Calu3 (cell line): ENCODE data around the gene BRD3OS.

DNA sequence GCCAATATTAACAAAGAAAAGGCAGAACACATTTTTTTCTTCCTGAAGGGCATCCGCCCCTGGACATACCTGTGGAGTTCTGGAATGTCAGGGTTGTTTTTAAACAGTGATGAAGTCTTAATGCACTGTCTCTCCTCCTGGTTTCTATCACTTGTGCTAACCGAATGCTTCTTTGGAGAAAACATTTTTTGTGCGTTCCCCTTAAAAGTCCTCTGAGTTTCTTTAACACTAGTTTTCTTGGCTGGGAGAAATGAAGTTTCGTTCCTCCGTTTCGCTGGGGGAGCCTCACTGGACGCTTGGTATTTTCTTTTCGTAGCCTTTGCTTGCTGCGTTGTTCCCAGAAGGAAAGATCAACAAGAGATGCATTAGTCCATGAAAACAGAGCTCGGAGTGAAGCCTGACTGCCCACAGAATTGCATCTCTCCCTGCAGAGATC is 7.4 kb downstream of the DDX31 start:
- PRO-cap = no peak

DNA sequence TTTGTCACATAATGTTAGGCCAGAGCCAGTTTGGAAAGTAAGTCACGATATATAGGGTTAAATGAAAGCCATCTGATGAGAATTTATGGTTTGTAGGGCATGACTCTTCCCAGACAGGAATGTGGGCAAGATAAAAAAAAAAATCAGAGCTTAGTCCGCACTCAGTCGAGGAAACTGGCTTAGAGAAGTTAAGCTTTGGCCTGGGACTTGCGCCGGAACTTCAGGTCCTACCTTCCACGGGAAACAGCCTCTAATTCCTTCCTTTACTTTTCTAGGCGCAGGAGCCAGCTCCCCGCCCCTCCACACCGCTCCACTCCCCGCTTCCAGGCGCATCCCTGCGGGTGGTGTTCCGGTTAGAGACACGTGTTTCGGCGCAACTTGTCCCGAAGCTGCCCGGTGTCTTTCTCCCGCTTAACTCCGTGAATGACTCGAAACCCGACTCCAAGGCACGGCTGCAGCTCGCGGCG is 411 bp downstream of the DDX31 start:
- PRO-cap = bidirectional peak, plus-strand start at position 426 of the sequence, minus-strand start at position 418 of the sequence

DNA sequence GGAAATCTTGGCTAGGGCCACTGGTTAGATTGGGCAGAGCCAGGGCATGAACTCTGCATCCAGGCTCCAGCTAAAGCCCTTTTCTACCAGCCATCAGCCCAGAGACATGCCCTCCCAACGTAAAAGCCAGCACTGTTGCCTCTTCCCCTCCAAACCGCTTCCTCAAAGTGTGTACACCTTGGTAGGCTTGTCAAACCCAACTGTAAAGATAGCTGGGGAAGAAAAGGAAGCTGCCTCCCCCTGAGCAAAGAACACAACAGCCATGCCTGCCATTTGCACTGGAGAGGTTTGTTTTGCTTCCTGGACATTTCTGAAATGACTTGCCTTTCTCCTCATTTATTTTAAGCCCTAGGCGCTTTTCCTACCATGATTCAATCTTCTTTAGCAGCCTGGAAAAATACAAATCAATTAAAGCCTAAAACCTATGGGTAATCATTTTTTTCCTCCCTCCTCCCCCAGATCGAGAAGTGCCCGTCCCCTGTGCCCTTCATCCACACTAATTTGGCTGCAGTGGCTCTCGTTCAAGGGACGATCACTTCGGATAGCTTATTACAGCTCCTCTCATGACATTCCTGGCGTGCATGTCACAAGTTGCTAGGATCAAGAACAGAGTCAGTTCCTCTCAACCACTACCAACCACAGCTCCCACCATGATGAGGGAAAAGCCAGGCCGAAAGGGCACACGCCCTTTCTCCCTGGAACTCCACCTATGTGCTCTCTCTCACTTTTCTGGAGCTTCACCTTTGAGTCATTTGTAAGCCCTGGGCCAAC is 1.3 kb downstream of the SPACA9 start:
- PRO-cap = no peak

GRCh38 chr9:132896794-132897667 is 18.3 kb downstream of the SPACA9 start:
- PRO-cap = no peak

GRCh38 chr9:133100077-133101081 is 20.7 kb downstream of the RALGDS start:
- PRO-cap = no peak

GRCh38 chr9:133147181-133148316 is 16.2 kb downstream of the GBGT1 start:
- PRO-cap = unidirectional peak, plus-strand start at chr9:133147811

DNA sequence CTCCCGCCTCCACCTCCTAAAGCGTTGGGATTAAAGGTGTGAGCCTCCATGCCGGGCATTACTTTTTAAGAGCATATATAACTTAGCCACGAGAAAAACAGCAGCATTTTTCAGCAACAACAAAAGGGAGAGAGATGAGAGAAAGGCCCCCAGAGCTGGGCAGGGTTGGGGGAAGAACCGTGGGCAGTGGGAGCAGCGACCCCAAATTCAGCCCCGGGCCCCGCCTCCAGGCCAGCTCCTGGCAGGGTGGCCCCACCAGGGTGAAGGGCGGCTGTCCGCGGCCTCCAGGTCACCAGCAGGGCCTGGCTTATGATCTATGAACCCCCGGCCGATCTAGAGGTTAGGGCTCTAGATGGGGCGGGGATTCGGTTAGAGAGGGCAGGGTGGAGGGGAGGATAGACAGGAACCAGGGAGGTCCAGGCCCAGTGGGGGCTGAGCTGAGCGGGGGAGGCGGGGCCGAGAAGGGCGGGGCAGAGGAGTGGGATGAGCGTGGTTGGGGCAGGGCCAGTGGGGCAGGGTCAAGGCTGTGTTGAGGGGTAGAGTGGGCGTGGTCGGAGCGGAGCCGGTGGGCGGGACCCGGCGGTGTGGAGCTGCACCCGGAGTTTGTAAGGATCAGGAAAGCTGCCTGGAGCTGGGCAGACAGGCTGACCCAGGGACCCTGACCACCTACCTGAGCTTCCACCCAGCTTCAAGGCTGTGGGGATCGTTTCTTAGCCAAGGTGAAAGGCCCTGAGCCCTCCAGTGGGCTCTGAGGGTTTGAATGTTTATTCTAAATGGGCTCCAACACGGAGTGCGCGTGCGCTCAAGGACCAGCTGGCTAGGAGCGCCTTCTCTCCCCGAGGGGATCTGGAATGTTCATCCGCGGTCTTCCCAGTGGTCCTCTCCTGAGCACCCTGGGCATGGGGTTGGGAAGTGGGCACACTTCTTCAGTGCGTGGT is 29.3 kb upstream of the OBP2B start:
- PRO-cap = unidirectional peak, plus-strand start at position 615 of the sequence

GRCh38 chr9:133364713-133365366 is 8.5 kb downstream of the SURF2 start:
- PRO-cap = no peak

GRCh38 chr9:133367966-133368247 is 8.0 kb downstream of the SURF4 start:
- PRO-cap = no peak

GRCh38 chr9:133368248-133369214 is 7.3 kb downstream of the SURF4 start:
- PRO-cap = no peak

DNA sequence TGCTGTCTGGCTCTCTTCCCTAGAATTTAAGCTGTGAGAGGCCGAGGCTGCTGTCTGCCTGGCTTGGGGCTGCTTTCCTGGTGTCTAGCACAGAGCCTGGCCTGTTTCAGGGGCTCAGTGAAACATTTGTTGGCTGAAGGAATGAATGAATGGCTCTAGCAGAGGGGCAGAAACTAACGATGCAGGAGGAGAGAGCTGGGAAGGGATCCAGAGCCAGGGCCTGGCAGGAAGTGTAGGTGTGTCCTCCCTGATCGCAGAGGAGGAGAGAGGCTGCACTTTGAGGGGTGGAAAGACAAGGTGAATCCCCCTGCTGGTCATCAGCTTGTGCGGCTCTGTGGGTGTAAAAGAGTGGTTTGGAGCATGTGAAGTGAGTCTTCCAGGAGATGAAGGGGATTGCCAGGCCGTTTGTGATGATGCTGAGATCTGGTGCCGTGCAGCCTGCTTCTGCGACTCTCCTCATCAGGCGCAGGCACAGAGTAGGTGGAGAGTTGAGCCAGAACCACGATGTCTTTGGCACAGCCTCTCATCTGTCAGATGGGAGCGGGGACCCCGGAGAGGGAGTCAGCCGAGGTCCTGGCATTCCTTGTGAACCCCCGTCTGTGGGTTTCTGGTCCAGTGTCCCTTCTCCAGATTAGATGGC is 544 bp upstream of the ADAMTS13 start:
- PRO-cap = no peak

DNA sequence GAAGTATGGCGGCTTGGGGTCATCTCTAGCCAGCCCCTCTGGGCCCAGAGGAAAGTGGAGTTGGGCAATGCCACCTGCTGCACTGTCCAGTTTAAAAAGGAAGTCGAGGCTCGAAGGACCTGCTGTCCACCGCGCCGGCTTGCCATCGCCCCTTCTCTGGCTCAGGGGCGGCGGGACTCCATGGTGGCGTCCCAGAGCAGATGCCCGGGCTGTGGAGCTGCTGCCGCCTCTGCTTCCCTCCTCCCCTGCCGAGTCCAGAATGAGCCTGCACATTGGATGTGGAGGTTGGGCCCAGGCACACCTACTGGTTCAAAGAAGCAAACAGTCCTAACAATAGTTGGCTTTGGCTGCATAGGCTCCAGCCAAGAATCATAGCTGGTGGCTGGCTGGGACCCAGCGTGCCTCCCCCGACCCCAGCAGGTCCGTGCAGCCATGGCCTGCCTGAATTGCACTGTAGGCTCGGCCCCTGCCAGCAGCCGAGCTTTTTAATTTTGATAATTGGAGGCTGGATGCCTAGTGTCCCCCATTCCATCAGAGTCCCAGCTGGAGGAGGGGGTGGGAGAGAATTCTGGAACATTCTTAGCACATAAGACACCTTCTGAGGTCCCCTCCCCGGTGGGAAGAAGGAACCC is 25.8 kb downstream of the ADAMTSL2 start:
- PRO-cap = no peak

DNA sequence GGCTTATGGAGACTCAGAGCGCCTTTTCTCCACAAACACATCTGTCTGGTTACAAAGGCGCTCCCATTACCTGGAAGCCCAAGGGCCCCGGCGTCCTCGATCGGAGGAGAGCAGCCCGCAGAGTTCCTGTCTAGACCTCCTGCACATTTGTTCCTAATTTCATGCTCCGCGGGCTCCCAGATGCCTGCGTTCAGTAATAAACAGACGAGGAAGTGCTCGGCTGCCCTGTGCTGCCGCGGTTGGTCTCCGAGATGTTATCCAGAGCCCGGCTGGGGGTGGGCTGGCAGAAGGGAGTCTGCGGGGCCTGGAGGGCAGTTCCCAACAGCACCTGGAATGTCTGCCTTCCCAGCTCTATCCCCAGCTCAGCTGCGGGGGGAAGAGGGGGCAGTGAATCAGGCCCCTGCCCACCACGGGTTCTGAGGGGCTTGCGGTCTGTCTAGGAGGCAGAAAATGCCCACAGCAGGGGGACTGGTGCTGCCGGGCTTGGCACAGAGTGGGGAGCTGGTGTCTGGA is 23.2 kb downstream of the FAM163B start:
- PRO-cap = no peak

DNA sequence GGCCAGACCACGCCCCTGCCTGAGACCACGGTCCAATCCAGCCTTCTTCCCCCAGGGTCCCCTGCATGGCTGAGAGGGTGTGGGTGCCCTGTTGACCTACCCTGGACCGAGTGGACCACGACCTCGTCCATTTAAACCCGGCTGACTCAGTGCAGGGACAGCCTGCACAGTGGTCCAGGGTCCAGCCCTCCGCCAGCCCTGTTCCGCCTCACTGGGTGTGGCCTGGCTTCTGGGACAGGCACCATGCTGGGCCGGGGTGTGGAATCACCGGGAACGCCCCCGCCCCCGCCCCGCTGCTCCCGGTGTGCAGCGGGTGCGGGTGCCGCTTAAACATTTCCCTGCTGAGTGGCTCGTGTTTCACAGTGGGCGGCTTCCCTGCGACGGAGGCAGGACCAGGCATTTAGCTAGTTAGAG is 22.4 kb downstream of the DBH start:
- PRO-cap = no peak

DNA sequence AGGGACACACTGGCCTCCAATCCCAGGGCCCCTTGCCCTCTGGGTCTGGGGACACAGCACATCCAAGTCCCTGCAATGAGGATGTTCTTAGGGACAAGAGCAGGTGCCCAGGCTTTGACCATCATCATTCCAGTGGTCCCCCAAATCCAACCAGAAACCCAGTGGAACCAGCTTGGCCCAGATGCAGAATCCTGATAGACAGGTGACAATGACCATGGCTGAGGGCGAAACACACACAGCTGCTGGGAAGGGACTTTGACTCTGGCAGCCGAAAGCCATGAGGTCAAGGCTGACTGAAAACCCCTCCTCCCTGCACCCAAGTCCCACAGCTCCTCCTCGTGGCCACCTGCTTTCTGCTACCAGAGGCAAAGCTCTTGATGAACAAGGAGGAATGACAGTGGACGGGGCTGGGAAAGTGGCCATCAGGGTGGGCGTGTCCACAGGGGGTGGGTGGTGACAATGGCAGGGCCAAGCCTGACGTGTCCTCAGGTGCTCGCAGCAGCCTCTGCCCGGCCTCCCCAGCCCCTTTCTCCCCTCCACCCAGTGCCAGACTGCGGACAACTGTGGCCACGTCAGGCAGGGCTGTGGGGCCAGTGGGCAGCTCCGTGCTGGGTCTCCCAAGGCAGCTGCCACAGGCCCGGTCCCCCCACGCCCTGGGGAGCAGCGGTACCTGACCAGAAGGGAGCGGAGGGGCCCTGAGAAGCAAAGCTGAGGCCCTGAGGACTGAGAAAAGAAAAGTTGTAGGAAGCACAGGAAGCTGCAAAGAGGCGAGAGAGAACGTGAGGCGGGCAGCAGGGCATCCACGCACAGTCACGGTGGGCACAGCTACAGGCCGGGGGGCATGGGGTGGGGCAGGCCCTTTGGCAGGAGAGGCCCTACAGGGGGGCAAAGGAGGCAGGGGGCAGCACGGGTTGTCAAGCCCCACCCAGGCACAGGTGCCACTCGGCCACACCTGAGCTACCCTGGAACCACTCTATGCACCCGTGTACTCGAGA is 30.9 kb upstream of the SARDH start:
- PRO-cap = no peak

GRCh38 chr9:133786128-133787016 is 48.2 kb upstream of the SARDH start:
- PRO-cap = no peak

DNA sequence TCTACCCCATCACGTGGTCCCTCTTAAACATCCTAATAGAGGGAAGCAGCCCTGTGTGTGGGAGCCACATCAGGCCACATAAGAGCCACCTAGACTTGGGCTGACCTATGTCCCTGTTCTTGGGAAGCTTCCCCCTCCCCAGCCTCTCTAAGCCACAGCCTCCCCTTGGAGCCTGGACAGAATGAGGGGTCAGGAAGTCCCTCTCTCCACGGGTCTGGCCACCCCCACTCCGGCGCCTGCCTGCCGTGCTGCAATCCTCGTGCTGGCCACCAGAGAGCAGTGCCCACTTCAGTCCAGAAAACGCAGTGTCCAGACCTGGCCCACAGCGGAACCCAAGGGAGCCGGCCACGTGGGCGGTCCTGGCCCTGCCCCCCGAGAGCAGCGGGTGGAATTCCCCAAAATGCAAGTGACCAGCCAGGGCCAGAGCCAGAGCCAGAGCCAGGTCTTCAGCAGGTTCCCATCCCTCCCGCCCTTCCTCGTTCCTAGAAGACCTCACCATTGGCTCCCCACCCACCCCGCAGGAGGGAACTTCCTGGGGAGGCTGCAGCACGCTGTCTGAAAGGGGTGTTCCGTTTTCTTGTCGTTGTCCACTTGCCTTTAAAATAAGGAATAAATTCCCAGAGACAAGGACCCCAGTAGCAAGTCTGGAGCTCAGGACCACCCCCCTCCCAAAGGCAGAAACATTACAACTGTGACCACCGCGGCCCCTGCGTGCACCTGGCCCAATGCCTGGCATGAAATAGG is 54.9 kb upstream of the SARDH start:
- PRO-cap = no peak

GRCh38 chr9:133877344-133877770 is 114.8 kb downstream of the VAV2 start:
- PRO-cap = no peak

GRCh38 chr9:133993061-133993983 is 1.2 kb upstream of the VAV2 start:
- PRO-cap = bidirectional peak, plus-strand start at chr9:133993613, minus-strand start at chr9:133993498

- PRO-cap = unidirectional peak, plus-strand start at chr9:134025495; unidirectional peak, plus-strand start at chr9:134025528
These were observed at the start of gene BRD3OS for GRCh38 chr9:134024765-134025743. TSS of gene BRD3OS (plus strand) at chr9:134025481.